Breast (tissue), 4 donors: ENCODE measurements around the genes GLRX2 and ASPM.

- PRO-cap, 3 experiments = peak in 3 of 3 experiments; most common plus-strand start chr1:193105100 (in 1); most common minus-strand start chr1:193105119 (in 3)
- RRBS = 4% methylated on average over 5 of the region's 75 CpGs
Observed at GRCh38 chr1:193104866-193105889, at the start of gene GLRX2. Gene GLRX2, minus strand, starts transcription at chr1:193105414.

DNA sequence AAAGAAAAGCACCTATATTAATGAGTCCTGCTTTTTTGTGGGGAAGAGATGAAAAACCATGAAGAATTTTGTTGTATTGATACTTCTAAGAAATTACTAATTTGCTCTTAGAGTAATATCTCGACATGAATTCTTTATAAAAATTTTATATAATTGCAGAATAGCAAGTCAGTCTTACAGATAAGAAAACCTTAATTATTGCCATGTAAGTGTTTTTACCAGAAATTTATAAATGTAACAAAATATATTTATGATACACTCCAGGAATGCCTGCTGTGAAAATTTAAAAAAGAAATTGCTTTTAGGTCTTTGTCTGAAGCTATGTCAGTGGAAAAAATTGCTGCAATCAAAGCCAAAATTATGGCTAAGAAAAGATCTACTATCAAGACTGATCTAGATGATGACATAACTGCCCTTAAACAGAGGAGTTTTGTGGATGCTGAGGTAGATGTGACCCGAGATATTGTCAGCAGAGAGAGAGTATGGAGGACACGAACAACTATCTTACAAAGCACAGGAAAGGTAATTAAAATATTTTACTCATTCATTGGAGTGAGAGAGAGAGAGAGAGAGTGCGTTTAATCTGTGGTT, 19.8 kb downstream of the CDC73 start:
- PRO-cap, 3 experiments = no peak in any of the 3 experiments
- RRBS = no CpG with 5 or more reads among the region's 4 CpGs

GRCh38 chr1:193348295-193348731, 161.9 kb upstream of the B3GALT2 start:
- PRO-cap, 3 experiments = no peak in any of the 3 experiments
- RRBS = no CpG with 5 or more reads among the region's 2 CpGs

GRCh38 chr1:193448627-193449710, 262.6 kb upstream of the B3GALT2 start:
- PRO-cap, 3 experiments = no peak in any of the 3 experiments
- RRBS = no CpG with 5 or more reads among the region's 6 CpGs

- PRO-cap, 3 experiments = no peak in any of the 3 experiments
Observed at GRCh38 chr1:193569595-193570222, 383.3 kb upstream of the B3GALT2 start.

- PRO-cap, 3 experiments = no peak in any of the 3 experiments
- RRBS = no CpG with 5 or more reads among the region's 31 CpGs
Observed at GRCh38 chr1:194858495-194859241, 1672.3 kb upstream of the B3GALT2 start.

- PRO-cap, 3 experiments = no peak in any of the 3 experiments
- RRBS = no CpG with 5 or more reads among the region's 7 CpGs
Observed at GRCh38 chr1:196393675-196394250, 214.5 kb downstream of the KCNT2 start.

DNA sequence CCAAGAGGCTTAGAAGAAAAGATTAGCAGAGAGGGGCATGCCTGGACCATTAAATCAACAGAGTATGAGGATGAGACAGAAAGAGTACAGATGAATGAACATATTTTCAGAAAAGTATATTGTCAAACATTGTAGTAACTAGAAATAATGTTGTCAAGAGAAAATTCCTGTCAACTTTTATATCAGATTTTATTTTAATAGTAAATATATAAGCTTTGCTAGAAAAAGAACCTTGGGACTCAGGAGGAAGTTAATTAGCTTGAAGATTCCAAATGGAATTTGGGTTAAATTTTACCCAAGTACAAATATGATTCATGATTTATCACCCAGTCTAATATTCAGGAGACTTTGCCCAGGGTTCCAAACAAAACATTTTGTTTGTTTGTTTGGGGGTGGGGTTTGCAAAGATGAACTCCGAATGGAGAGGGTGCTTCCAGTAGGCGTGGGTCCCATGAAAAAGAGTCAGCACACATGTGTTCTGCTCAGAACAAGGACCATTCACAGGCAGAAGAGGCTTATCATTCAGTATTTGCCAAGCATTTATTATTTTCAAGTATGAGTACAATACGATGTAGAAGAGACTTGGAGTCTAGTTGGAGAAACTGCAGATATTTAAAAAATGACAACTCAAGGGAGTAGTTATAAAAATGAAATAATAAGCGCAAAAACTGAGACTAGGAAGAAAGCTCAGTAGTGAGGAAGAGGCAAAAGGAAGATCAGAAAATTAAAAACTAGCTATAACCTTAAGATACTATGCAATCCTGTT, 23.5 kb downstream of the KCNT2 start:
- PRO-cap, 3 experiments = no peak in any of the 3 experiments
- RRBS = no CpG with 5 or more reads among the region's 4 CpGs

- PRO-cap, 3 experiments = no peak in any of the 3 experiments
- RRBS = no CpG with 5 or more reads among the region's 8 CpGs
Observed at GRCh38 chr1:196675121-196676113, 23.6 kb downstream of the CFH start.

- PRO-cap, 3 experiments = no peak in any of the 3 experiments
- RRBS = no CpG with 5 or more reads among the region's 8 CpGs
Observed at GRCh38 chr1:196991817-196992301, 14.5 kb downstream of the CFHR5 start.

GRCh38 chr1:197145780-197146766, at the start of gene ASPM:
Gene ASPM, minus strand, starts transcription at chr1:197146669.
- PRO-cap, 3 experiments = no peak in any of the 3 experiments
- RRBS = 2% methylated on average over 23 of the region's 60 CpGs

- PRO-cap, 3 experiments = no peak in any of the 3 experiments
- RRBS = under 1% methylated on average over 10 of the region's 18 CpGs
Observed at GRCh38 chr1:197146767-197147357, 393 bp upstream of the ASPM start.

DNA sequence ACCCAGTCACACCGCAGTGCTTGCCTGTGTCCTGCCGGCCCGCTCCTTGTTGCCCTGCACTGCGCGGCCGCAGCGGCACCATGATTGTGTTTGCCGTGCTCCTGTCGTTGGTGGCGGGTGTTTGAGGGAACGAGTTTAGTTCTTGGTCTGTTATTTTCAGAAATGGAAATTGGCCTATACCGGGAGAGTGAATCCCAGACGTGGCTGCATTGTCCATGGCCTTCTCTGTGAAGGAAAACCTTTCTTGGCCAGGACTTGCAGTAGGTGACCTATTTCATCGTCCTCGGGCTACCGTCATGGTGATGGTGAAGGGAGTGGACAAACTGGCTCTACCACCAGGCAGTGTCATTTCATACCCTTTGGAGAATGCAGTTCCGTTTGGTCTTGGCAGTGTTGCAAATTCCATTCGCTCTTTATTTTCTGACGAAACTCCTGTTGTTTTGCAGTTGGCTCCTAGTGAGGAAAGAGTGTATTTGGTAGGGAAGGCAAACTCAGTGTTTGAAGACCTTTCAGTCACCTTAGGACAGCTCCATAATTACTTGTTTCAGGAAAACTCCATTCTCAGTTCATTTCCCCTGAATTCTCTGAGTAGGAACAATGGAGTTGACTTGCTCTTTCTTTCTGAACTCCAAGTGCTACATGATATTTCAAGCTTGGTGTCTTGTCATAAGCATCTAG, 21.2 kb upstream of the ZBTB41 start:
- PRO-cap, 3 experiments = peak in 1 of 3 experiments; most common minus-strand start position 229 of the sequence (in 1)
- RRBS = no CpG with 5 or more reads among the region's 19 CpGs

DNA sequence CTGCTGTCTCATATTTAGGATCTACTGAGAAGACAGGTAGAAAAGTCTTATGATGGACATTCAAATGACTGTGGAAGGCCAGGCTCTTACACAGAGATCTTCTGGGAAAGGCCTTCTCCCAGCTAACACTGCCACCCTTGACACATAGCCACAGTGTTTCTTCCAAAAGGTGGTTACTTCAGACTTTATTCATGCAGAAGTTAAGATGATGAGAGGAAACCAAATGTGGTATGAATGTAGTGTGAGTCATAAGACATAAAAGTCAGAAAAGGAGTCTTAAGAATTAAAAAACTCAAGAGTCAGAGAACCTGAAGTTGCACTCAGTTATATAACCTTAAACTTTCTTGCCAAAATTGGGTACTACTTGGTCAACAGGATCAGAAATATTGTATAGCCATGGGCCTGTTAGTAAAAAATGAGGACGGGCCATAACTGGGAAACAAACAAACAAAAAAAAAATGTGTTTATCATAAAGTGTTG, 1.1 kb upstream of the DENND1B start:
- PRO-cap, 3 experiments = no peak in any of the 3 experiments
- RRBS = no CpG with 5 or more reads among the region's 1 CpG

GRCh38 chr1:197917497-197918693, 723 bp downstream of the LHX9 start:
- PRO-cap, 3 experiments = no peak in any of the 3 experiments
- RRBS = 5% methylated on average over 14 of the region's 79 CpGs

DNA sequence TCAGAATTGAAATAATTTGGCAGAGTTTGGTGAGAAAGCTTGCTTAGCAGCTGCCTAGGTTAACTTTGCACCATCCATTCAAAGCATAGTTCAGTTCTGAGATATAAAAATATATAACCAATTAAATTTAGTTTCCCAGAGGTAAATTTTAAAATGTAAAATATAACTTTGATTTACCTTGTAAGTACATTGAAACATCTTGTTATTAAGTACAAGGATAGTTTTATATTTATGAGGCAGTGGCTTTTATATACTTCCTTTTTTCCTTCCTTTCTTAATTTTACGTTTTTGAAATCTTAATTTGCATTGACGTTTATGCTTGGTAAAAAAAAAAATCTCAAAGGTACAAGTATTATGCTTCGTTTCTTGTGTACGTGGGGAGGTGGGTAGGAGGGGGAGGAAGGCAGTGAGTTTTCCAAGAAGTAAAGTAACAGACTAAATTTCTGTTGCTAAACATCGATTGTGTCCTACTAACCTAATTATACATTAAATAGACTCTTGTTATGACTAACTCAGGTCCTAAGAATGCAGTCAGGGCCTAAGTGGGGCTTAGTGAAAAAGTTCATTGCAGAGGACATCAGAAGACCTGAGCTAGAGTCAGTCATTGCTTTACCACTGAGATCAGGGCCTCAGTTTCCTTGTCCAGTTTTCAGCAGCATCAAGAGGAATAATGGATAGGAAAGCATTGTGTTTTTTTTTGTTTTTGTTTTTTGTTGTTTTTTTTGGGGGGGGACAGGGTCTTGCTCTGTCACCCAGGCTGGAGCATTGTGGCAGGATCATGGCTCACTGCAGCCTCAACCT, 17.4 kb downstream of the NEK7 start:
- PRO-cap, 3 experiments = no peak in any of the 3 experiments
- RRBS = no CpG with 5 or more reads among the region's 5 CpGs

- PRO-cap, 3 experiments = no peak in any of the 3 experiments
- RRBS = no CpG with 5 or more reads among the region's 2 CpGs
Observed at GRCh38 chr1:198185715-198186168, 28.9 kb downstream of the NEK7 start.

- PRO-cap, 3 experiments = no peak in any of the 3 experiments
- RRBS = no CpG with 5 or more reads among the region's 1 CpG
Observed at GRCh38 chr1:198191769-198192408, 35.1 kb downstream of the NEK7 start.

- PRO-cap, 3 experiments = no peak in any of the 3 experiments
- RRBS = no CpG with 5 or more reads among the region's 2 CpGs
Observed at GRCh38 chr1:198277825-198278252, 121.0 kb downstream of the NEK7 start.

GRCh38 chr1:198282610-198283496, 126.1 kb downstream of the NEK7 start:
- PRO-cap, 3 experiments = no peak in any of the 3 experiments
- RRBS = no CpG with 5 or more reads among the region's 5 CpGs